Vagina (tissue), 1 donor: ENCODE data around the gene SOX1.

GRCh38 chr13:110340457-110340687 is 33.3 kb downstream of the COL4A2 start:
- PRO-cap: no peak
- RAMPAGE, long total RNA: no peak

GRCh38 chr13:110404353-110404818 is 97.3 kb downstream of the COL4A2 start:
- PRO-cap: no peak
- RAMPAGE, long total RNA: no peak

DNA sequence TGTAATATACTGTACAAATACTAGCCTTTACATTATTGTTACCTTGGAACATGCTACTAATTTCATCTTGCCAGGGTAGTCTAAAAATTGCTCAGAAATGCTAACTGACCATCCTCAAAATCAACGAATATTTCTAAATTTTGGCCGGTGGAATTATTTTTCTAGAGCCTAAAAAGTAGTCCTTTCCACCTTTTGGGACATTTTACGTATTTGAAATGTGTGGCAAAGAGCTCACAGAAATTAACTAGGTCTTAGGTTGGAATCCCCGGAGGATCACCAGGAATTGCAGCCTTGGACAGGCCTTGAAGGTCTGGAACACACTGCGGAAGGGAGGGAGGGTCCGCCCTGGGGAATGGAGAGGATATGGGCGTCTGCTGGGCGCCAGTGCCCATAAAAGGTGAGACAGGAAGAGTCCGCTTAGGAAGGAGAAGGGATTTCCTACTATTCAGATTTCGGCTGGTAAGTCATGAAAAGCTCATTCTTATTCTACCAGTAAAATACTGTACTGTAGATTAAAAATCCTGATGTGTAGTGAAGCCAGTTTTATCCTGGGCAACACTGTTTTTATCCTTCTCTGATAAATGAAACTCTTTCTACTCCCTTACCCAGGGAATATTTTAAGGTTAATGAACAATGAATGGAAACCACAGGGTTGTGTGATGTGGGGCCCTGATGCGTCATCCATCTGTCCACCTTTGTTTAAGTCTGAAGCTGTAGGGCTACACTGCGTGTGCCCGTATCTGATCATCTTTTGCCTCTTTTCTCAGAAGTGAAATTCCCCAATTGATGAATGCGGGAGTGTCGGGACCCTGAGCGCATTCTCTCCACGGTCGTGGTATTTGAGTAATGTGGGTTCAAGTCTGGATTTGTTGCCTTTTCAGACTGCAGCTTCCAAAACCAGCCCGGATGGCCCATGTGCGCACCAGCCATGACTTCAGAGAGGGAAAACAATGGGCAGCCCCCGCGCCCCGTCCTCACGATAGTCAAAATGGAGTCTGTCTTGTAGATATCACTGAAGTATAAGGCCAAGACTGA is 112.0 kb downstream of the COL4A2 start:
- PRO-cap: no peak
- RAMPAGE, long total RNA: no peak

GRCh38 chr13:110420318-110421214 is 113.5 kb downstream of the COL4A2 start:
- PRO-cap: no peak
- RAMPAGE, long total RNA: no peak

DNA sequence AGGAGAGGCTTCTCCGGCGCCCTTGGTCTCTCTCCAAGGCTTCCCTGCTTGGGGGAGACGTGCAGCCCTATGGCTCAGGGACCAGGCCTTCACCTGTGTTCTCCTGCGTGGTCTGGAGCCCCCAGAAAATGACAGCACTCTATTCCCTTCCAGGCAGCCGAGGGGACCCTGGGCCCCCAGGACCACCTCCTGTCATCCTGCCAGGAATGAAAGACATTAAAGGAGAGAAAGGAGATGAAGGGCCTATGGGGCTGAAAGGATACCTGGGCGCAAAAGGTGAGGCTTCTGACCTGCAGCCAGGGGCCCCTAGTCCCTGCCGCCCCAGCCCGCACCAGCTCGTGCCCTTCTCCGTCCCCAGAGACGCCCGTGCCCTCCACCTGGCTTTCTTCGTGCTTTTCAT is 76.8 kb downstream of the RAB20 start:
- PRO-cap: no peak
- RAMPAGE, long total RNA: start-site peak on the plus strand centred at position 204 of the sequence, 89 bp wide, 43 reads

DNA sequence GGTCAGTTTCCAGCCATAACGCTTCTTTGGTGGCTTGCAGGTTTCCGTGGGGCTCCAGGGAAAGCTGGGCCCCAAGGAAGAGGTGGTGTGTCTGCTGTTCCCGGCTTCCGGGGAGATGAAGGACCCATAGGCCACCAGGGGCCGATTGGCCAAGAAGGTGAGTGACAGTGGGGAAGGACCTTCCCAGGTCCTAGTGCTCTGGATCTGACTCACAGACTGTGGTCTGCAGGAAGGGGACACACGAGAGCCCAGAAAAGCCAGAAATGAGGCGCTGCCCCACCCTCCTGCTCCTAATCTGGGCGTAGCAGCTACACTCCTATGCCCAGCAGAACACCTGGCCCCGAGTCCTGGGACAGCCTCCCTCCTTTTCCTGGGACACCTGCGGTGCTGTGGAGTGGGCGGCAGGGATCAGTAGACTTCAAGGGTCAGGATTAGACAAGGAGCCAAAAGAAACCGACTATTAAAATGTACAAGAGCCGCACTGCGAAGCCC is 57.4 kb downstream of the RAB20 start:
- PRO-cap: no peak
- RAMPAGE, long total RNA: no peak

- PRO-cap: no peak
- RAMPAGE, long total RNA: no peak
These were observed 54.3 kb downstream of the RAB20 start for GRCh38 chr13:110507103-110507726.

DNA sequence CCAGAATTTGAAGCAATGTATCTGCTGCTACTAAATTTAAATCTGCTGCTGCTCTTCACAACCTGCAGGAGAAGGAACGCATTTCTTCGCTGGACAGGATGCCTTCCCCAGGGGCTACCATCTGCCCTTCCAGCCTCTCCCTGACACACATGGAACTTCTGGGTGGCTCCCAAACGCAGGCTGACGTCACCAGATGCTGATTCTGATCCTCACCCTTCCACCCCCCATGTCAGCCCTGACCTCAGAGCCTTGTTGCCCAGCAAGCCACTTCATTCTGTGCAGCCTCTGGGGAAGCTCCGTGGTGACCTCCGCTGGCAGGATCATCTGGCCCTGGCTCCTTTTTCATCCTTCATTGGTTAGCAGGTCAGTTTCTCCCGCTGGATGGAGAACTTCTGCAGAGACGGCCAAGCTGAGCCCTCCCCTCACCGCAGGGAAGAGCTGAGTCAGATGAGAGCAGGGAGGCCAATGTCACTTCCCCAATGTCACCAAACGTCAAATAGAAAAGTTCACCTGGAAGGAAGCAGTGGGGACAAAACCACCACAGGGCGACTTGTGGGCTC is 13.9 kb upstream of the RAB20 start:
- PRO-cap: no peak
- RAMPAGE, long total RNA: no peak

- PRO-cap: no peak
- RAMPAGE, long total RNA: no peak
These were observed 27.1 kb downstream of the NAXD start for GRCh38 chr13:110642151-110643150.

DNA sequence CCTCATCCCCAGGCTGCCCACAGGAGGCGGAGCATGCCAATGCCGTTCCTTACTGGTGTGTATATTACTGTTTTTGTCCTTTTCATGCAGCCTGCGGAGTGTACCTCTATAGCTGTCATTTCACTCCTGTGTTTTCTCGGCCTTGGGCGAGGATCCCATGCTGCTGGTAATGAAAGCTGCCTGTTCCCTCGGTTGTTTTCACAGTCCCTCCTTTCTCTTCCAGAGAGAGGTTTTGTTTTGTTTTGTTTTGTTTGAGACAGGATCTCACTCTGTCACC is 44.4 kb downstream of the ANKRD10 start:
- PRO-cap: bidirectional peak, plus-strand start at position 139 of the sequence, minus-strand start outside the sequence
- RAMPAGE, long total RNA: no peak

DNA sequence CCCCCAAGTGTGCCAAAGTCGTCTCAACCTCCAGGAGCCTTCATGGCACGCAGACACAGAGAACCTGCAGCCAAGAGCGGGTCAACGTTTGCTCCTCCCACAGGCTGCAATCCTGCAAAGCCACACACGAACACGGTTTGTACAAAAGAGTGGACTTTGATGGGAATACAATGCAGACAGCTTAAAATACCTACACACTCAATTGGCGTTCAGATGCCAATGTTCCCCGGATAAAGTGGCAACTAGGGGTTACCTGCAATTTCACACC is 29.3 kb downstream of the ANKRD10 start:
- PRO-cap: no peak
- RAMPAGE, long total RNA: no peak

DNA sequence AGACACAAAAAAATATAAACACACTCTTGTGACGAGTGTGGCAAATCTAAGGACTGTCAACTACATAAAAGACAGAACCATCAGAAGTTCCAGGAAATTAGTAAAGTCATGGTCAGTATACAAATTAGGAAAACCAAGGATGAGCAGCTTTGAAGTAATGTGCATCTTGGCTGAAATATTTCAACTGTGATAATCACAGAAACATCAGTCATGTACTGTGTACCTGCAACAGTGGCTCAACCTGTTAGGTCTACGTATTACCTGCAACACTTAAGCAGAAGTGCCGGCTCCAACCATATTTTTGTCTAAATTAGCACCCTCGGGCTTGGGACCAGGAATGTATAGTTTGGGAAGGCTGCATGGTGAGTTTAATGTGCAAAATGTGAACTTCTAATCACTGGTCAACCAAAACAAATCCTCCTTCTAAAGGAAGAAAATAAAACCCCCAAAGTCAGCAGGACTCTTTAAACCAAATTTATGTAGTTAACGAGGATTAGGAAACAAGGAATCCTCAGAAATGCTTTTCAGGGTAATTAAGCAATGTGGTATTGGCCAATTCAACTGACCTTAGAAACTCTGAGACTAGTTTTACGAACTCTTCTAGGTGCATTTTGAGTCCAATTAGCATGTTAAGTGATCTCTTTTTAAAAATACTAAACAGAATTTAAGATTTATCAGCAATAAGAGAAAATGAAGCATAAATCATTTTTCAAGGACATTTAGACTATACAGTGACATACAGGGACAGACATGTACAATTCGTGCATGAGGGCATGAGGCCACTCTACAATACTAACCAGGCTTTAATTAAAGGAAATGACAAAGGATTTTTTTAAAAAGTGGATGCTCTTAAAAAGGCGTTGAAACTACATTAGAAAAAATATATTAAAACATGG is 24.2 kb downstream of the ANKRD10 start:
- PRO-cap: no peak
- RAMPAGE, long total RNA: no peak

DNA sequence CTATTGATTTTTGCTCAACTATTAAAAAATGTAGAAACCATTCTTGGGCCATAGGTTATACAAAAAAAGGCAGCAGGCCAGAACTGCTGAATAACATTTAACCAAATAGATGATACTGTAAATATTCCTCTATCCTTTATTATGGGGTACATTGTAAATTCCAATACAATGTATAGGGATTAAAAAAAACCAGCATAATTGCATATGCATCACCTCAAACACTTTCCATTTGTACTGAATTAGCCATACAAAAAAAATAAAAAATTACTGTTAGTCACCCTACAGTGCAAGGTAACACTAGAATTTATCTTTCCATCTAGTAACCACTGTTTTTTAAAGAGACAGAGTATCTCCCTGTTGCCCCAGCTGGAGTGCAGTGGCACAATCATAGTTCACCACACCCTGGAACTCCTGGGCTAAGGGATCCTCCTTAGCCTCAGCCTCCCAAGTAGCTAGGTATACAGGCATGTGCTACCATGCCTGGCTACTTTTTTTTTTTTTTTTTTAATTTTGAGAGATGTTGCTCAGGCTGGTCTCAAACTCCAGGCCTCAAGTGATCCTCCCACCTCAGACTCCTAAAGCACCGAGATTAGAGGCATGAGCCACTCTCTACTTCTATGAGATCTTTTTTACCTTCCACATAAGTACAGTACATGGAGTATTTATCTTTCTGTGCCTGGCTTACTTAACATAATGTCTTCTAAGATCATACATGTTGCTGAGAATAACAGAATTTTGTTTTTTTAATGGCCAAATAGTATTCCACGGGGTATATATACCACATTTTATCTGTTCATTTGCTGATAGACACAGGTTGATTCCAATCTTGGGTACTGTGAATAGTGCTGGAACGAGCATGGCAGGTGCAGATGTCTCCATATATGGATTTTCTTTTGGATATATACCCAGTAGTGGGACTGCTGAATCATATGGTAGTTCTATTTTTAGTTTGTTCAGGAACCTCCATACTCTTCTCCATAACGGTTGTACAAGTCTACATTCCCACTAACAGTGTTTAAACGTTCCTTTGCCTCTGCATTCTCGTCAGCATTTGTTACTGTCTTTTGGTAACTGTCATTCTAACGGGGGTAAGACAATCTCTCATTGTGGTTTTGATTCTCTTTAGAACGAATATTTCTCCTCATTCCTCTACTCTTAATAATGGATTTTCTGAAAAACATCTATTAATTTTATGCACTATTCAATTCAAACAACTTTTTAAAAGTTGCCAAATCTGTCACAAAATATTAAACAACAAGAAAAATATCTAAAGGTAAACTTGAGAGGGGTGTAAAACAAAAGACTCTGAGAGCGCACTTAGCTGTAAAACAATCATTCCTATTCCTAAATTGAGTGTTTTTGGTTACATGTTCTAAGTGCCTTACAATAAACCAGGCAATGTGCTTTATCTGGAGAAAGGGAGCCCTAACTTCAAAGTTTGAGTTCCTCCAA is 17.5 kb downstream of the ANKRD10 start:
- PRO-cap: no peak
- RAMPAGE, long total RNA: start-site peak on the minus strand centred at position 1,056 of the sequence, 401 bp wide, 39 reads

DNA sequence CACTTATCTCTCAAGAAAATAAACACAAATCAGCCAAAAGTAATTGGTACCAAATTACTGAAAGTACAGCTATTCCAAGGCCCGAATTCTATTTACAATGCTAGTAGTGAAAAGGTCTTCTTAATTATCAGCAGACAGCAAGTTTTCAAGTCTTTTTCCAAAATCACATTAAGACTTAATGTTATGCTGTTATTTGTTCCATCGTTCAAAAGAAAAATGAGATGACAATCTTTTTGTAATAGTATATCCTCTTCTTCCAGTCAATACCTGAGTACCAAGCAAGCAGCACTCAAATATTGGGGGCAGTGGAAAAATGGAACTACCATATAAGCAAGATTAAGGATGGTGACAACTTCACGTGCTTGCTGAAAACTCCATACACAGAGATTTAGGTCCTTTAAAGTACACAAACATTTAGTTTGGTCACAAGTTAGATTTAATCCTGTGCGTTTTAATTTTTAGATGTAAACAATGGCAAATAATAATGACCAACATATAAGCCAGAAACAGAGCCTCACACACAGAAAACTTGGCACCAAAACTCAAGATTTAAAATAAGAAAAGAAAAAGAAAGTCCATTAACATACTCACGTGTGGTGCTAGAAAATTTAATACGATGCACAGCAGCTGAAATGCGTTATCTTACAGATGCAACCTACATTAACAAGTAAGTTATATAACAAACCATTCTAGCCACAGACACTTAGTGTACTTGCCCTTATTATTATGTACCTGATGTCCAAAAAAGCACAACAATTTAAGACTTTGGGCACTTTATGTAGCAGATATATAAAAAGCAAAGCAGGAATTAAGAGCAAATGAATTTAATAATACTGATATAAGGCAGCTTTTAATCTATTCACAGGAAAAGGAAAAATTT is 11.7 kb downstream of the ANKRD10 start:
- PRO-cap: no peak
- RAMPAGE, long total RNA: no peak

GRCh38 chr13:111248887-111249231 is 71.6 kb upstream of the TEX29 start:
- PRO-cap: no peak
- RAMPAGE, long total RNA: no peak

GRCh38 chr13:111280700-111281012 is 39.8 kb upstream of the TEX29 start:
- PRO-cap: no peak
- RAMPAGE, long total RNA: no peak

DNA sequence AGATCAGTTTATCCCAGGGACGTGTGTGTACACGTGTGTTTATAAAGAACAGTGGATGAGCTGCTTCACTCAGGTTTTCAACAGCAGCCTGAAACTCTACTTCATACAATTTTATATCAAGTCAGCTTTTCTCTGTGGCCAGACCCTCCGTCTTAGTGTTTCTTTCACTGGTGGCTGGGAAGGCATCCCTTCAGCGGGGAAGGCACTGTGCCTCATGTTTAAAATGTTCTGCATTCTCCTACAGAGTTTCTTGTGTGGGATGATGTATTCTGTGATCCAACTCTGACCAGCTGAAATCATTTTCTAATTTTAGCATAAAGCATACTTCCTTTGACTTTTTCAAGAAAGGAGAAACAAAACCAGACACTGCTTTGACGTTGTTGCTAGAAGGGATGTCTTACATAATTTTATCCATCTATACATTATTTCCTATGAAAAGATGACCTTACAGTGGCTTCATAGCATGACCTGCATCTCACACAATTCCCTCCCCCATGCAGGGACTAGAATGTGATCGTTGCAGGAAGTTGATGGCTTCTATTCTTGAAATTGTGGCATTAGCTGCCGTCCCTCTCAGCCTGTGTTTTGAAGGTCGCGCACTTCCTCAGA is 38.7 kb upstream of the TEX29 start:
- PRO-cap: no peak
- RAMPAGE, long total RNA: no peak

GRCh38 chr13:111860167-111860744 is 206.7 kb upstream of the SOX1 start:
- PRO-cap: no peak
- RAMPAGE, long total RNA: no peak

DNA sequence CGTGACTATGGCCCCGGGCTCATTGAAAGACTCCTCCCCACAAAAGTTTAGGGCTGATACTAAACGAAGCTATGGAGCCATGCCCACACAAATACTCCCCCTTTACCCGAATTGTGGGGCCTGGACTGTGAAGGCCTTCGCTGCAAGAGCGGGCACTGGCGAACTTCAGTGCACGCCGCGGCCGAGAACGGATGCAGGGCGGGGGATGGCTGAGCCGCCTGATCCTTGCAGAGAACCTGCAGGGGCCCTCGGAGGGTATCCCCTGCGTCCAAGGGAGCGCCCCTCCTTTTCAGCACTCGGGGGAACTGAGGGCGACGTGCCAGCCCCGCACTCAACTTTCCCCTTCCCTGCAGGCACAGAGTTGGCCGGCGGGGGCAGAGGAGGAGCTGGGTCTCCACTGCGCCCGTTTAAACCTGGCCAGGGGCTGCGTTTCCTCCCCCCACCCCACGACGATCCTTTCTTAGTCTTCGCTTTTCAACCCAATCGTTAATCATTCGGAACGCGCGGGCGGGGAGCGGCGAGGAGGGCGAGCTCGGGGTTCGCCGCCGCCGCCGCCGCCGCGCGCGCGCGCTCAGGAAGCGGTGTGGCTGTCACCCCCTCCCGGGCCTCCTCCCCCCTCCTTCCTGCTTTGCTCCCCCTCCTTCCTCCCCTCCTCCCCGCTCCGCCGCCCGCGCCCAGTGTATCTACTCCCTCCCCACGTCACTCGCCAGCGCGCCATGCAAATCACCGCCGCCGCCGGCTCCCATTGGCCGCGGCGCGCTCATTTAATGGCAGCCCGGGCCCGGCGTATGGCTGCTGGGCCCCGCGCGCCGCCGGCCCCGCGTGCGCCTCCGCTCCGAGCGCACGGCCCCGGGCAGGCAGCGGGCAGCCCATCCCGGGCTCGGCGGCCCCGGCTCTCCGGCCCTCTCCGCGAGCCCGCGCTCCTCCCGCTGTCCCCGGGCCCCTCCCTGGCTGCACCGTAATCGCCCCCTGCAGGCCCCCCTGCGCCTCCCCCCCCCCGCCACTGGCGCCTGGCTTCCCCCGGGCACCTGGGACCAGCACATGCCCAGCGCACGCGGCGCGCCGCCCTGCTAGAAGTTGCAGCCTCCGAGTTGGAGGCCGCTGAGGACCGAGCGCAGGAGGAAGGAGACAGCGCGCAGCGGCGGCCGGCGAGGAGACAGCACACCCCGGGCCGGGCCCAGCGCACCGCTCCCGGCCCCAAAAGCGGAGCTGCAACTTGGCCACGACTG is at the start of gene SOX1:
TSS of gene SOX1 (plus strand) at position 1,037 of the 1,229 bp plus-strand sequence.
- PRO-cap: no peak
- RAMPAGE, long total RNA: no peak

- PRO-cap: no peak
- RAMPAGE, long total RNA: no peak
These were observed 5.5 kb downstream of the SOX1 start for GRCh38 chr13:112072308-112072991.